ENCODE measurements around a stretch of chr16.

- RRBS: 96% methylated on average over 3 of the region's 13 CpGs
Measured at GRCh38 chr16:81495135-81495626, 50.6 kb downstream of the CMIP start.

- RRBS: no CpG with 5 or more reads among the region's 6 CpGs
Measured at GRCh38 chr16:81542749-81543014, 98.1 kb downstream of the CMIP start.

DNA sequence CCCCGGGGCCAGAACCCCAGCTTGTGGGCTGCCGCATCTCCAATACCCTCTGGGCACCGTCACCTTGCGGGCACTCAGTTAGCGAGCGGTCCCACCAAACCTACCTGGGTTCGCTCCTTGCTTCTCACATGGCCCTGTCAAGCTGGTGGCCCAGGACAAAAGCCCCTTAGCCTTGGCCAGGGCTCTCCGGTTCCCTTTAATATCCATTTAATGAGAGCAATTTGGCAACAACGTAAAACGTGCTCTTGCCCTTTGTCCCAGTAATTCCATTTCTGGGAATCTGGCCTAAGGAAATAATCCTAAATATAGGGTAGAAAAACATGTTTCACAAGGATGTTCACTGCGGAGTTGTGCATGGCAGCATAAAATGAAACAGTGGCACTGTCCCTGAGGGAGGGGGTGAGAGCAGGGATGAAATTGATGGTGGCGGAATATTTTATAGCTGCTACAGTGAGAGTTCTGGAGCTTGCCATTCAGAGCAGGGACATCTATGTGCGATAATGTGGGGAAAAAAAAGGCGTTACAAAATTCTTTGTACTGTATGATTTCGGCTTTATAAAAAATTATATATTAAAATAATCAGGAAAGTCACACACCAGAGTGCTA is 157.2 kb downstream of the CMIP start:
- RRBS: no CpG with 5 or more reads among the region's 15 CpGs

- RRBS: no CpG with 5 or more reads among the region's 4 CpGs
Measured at GRCh38 chr16:81608870-81609261, 164.3 kb downstream of the CMIP start.

DNA sequence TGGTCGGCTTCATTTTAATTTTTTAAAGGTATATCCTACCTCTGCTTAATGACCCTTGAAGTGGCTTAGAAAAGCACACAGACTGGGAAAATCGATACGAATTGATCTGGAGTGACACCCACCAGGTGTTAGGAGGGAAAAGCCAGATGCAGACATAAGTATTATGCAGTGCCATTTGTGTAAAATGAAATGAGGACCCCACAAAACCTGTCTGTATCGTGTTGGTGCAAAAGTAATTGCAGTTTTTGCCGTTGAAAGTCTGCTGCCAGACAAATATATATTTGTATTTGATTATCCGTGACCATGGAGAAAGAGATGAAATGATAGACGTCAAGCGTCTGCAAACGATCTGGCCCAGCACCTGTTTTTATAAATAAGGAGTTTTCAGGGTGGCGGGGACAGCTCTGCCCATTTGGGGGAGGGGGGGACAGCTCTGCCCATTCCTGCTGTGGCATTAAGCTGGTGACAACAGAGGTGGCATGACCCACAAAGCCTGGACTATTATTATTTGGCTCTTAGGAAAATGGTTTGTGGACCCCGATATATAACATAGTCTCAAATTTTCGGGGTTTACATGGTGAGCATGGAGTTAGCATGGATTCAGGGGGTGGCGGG is 143.6 kb upstream of the PLCG2 start:
- RRBS: no CpG with 5 or more reads among the region's 13 CpGs

- RRBS: no CpG with 5 or more reads among the region's 15 CpGs
Measured at GRCh38 chr16:81700490-81700969, 78.6 kb upstream of the PLCG2 start.

- RRBS: no CpG with 5 or more reads among the region's 6 CpGs
Measured at GRCh38 chr16:81716451-81716774, 62.7 kb upstream of the PLCG2 start.

GRCh38 chr16:81798099-81799402 is 19.5 kb downstream of the PLCG2 start:
- RRBS: 23% methylated on average over 4 of the region's 19 CpGs

GRCh38 chr16:81822829-81823710 is 44.0 kb downstream of the PLCG2 start:
- RRBS: 32% methylated on average over 3 of the region's 18 CpGs

GRCh38 chr16:81866929-81867520 is 87.9 kb downstream of the PLCG2 start:
- RRBS: no CpG with 5 or more reads among the region's 10 CpGs

DNA sequence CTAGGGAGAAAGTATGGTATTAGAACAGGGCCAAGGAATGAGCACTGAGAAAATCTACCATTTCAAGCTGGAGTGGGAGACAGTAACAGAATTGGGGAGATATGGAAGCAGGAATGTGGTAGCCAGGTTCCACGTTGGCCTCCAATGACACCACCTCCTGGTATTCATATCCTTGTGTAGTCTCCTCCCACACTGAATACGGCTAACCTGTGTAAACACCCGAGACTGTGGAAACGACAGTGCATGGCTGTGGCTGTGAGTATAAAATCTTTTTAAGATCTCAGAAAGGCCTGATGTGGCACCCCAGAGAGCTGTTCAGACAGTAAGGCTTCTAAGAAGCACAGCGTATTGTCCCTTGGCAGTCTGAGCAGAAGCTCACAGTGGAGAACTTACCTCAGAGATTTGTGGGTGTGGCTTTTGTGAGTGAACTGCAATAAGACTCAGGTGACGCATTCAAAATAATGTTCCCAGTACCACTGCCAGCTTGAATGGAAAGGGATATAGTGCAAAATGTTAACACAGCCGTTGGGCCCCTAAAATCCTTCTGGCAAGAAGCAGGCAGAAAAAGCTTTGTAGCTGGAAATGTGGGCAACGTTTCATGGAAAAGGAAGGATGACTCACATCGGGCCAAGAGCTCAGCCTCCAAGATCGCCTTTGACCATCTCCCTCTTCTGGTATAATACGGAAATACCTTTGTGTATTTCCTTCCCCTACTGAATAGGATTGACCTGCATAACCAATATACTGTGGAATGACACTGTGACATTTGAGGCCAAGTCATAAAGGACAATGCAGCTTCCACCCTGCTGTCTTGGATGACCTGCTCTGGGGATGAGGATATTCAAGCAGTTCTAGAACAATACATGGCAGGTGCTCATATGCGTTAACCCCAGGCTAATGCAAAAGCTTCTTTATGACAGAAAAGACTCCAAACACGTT is 14.3 kb downstream of the SDR42E1 start:
- RRBS: no CpG with 5 or more reads among the region's 13 CpGs

DNA sequence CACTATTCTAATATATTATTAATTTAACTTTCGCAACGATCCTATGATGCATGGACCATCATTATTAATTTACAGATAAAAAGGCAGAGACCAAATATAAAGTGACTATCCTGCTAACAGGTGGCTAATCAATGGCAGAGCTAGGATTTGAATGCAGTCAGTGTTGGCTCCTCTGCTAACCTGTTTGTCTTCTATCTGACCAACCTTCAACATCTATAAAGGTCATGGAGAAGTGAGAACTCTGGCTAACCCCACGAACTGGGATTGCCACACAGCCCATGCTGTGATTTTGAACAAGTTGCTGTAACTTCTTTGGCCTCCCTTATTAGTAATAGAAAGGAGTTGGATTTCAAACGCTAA is 53.3 kb downstream of the HSD17B2 start:
- RRBS: no CpG with 5 or more reads among the region's 4 CpGs

DNA sequence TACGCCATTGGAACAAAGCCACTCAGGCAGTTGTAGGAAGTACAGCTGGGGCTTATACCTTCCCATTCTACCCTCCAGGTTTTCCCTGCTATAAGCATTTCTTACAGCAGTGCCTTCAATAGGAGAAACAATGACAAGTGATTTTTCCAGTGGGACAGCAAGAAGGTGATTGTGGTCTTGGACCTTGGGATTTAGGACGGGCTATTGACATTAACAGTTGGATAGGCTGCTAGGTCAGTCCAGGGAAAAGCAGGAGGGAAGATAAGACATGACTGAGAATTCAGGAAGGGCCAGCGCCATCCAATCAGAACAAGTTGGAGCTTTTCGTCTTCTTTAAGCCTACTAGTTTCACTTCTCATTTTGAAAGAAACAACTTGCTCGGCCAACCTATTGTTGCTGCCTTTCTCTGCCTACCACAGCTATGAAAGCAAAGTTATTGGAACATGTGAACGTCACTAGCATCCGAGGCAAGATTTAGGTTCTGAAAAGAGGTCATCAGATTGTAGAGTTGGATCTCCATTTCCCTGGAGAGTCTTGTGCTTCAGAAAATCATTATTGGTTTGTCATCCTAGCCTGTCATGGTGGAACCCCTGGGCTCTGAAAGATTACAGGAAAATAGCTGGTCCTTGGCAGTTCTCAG is 25.0 kb downstream of the CDH13 start:
- RRBS: no CpG with 5 or more reads among the region's 7 CpGs

- RRBS: no CpG with 5 or more reads among the region's 7 CpGs
Measured at GRCh38 chr16:82713457-82714174, 86.8 kb downstream of the CDH13 start.

DNA sequence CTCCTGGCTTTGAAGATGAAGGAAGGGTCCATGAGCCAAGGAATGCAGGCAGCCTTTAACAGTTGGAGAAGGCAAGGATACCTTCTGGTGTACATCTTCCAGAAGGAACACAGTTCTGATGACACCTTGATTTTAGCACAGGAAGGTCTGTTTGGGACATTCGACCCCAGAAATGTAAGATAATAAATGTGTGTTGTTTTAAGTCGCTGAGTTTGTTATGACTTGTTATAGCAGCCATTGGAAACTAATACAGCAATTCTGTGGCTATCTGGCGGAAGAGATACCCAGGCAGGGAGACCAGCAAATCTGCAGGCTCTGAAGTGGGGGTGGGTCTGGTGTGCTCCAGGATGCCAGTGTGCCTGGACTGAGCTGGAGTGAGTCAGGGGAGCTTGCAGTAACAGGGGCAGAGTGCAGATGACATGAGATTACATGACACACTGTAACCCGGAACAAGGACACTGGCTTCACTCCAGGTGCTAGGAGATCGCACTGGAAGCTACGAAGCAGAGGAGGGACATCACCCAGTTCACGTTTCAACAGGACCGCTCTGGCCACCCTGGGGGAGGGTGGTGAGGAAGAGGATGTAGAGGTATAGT is 475.4 kb downstream of the CDH13 start:
- RRBS: no CpG with 5 or more reads among the region's 8 CpGs

GRCh38 chr16:83934817-83935336 is 18.2 kb upstream of the OSGIN1 start:
- RRBS: no CpG with 5 or more reads among the region's 14 CpGs

DNA sequence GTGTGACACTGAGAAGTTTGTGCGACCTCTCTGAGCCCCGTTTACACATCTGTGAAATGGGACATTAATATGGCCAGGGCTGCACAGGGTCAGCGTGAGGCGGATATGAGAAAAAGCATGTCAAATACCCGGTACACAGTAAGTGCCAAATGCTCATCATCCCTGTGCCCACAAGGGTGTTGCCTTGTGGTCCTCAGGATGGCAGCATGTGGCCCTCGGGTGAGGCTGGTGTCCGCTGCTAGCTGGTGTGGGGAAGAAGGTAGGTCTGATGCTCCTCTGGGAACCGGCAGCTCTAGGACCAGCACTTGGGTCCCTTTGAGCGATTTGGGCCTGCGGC is 3.5 kb downstream of the OSGIN1 start:
- RRBS: no CpG with 5 or more reads among the region's 10 CpGs

DNA sequence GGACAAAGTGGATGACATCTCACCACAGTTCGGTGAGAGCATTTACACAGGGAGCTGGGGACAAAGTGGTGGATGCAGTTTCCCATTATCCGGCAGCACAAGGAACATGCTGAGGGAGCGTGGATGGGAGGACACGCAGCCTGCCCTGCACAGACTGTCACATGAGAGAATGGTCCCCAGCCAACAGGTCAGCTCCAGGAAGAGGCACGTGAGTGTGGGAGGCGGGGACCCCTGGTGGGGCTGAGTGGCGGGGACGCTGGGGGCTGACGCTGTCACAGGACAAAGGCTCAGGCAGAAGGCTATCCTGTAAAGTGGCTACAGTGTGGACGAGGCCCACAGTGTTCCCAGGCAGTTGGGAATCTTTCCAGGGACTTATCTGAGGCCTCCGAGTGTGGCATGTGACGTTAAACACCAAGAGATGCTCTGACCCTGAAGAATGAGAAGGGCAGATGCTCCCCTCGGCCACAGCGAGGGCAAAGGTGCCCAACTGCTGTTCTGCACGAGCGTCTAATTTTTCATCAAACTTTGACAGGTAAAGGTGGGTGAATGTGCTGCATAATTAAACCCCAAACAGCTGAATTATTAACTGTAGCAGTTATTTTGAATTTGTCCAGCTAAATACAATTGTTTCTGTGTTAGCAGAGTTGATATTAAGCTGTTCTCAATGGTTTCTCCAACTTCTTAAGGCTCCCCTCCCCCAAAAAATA is 30.3 kb downstream of the MBTPS1 start:
- RRBS: no CpG with 5 or more reads among the region's 16 CpGs

DNA sequence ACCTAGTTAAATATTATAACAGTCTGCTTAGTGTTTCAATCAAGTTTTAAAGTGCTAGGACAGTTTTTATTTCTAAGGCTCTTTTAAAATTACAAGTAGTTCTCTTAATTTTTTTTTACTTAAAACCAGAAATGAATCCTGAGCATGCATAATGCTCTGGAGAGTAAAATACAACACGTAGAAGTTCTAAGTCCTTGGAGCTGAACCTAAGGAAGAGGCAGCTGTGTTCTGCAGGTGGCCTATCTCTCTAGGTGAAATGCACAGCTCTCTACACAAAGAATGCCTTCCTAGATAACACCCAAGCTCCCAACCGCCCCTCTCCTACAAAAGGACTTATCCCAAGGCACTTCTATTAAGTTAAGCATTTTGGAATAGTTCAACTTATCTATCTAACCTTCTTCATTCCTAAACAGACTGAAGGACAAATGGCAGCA is 24.9 kb downstream of the MBTPS1 start:
- RRBS: no CpG with 5 or more reads among the region's 2 CpGs

DNA sequence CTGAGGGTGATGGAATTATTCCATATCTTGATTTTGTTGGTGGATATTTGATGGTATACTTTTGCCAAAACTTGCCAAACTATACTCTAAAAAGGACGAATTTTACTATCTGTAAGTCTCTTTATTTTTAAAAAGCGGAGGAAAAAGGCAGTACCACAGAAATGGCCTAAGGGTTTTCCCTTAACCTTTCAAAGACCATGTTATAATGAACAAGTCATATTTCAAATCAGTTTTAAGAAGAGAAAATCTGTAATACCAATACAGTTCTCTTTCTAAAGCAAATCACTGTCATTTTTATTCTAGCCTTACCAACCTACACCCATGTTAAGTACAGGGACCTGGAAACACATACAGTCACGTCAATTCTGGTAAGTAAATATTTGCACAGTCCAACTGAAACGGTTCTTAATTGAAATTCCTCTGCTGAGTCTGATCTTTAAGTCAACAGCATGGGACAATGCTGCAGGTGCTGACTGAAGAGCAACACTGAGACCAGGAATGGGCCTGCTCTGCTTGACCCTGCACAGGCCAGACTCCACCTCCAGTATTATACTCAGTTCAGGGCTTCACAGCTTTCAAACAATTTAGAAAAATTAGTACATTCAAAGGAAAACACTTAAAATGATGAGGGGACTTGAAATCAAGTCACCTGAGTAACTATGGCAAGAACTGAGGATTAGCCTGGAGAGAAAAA is 20.2 kb downstream of the MBTPS1 start:
- RRBS: no CpG with 5 or more reads among the region's 4 CpGs